ENCODE measurements around a stretch of chr21.

- PRO-cap = no peak
Observed at GRCh38 chr21:44952484-44953106, 12.8 kb downstream of the SLX9 start.

GRCh38 chr21:44954439-44954799, 14.6 kb downstream of the SLX9 start:
- PRO-cap = no peak

DNA sequence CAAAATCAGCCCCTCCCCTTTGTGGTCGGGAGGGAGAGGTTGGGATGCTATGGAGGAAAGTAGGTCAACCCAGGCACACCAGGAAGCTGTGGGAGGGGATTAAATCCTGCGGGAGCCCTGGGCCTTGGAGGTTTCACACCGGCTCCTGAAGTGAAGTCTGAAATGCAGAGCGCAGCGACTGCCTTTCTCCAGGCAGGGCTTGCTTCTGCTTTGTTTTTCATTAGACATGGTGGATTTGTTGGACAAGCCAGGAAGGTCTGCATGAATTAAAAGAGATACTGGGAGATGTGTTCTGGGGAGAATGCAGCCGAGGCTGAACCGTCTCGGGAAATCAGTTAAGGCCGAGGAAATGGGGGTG, 19.1 kb downstream of the SLX9 start:
- PRO-cap = no peak

- PRO-cap = no peak
Observed at GRCh38 chr21:44969761-44970525, 30.1 kb downstream of the SLX9 start.

GRCh38 chr21:44982473-44983320, 42.9 kb downstream of the SLX9 start:
- PRO-cap = no peak

- PRO-cap = no peak
Observed at GRCh38 chr21:45029576-45030252, 44.7 kb upstream of the ADARB1 start.

DNA sequence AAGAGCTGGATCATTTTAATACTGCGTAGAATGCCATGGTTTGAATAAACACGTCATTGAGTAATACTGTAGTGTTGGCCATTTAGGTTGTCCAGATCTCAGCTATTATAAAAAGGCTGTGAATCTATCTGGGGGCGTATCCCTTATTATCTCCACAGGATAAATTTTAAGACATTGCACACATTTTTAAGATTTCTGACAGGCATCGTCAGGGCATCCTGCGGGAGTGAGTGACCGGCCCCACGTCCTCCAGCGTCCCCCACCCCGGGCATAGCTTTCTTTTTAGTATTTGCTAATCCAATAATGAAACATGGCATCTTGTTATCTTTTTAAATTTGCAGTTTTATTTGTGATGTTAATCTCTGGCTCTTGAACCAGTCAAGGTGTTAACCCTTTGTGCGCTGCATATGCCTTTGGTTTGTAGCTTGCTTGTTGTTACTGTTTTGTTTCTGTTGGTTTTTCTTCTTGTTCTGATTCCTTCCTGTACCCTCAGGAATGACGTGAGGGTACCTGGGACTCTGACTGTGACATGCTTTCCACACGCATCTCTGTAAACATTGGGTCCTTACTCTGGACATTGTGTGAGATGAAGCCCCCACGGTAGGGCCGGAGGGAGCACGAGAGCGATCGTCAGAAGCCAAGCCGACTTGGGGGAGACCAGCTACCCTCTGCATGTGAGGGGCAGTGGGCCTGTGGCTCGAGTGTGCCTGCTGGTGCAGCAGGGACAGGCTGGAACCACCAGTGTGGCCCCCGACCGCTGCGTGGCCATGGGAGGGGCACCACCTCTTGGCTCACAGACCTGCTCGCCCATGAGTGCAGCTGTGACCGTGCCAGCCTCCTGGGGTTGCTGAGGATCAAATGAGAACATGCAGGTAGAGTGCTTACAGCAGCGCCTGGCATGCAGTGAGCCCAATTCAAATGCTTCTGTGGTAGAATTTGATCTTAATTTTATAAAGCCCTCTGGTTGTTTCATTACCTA, 23.1 kb upstream of the ADARB1 start:
- PRO-cap = no peak

DNA sequence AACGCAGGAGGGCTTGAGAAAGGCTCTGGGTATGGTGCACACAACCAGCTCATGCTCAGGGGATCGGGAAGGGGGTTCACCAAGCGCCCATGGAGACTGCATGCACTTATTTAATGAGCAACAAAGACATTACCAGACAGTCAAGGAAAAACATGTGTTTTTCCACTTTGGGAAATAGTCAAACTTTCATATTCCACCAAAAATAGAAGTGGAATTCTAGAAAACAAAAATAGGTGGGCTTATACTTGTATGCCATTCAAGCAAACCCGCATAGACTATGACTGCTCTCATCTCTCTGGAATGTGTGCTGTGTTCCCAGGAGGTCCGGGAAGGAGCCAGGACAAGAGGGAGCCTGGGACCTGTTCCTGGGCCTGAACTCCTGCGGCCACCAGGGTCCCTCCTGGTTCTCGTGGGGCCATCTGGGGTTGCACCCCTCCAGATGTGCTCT, 9.9 kb upstream of the ADARB1 start:
- PRO-cap = no peak

DNA sequence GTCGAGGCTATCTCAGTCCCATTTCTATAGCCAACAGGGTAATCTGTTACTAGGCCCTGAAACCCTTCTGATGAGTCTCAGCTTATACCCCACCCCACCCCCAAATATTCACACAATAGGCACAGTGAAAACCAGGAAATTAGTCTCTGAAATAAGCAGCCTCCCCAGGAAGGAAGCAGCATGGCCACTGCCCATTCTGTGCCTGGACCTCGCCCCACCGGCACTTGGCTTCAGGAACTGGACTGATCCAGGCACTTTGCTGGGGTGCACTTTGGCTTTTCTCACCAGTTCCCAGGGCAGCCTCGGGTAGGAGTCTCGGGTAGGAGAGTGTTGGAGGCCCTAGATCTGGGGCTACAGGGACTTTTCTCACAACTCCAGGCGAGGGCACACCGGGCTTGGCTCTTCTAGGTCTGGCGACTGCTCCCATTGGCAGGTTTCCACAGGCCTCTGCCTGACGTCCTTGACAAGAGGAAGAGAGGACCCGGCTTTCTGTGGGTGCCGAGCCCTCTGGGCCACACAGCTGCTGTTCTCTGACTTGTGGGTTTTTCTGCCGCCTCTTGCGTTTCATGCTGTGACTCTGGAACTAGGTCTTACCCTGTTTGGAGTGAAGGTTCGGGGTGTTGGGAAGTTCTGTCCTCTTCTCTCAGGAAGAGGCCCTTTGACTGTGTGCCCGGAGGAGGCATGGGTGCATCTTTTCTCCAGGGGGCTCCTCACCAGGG, 18.7 kb downstream of the ADARB1 start:
- PRO-cap = no peak

DNA sequence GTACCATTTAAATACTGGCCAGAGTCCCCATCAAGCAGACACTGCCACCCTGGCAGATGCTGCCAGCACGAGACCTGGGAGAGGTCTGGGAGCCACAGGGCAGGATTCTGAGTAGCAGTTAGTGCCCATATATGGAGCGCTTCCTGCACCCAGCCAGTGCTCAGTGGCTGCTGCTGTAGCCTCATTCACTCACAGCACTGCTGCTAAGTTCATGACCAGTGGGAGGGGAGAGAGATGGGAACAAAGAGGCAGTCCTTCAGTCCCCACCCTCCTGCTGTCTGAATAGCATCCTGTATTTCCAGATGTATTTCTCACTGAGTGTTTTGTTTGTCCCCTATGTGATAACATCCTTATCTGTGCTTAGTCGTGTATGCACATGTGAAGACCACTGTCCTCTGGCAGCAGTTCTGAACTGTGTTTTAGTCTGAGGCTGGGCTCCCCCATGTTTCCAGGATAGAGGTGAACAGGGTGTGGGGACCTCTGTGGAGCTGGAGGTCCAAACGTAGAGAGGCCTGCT, 80.4 kb downstream of the ADARB1 start:
- PRO-cap = no peak

DNA sequence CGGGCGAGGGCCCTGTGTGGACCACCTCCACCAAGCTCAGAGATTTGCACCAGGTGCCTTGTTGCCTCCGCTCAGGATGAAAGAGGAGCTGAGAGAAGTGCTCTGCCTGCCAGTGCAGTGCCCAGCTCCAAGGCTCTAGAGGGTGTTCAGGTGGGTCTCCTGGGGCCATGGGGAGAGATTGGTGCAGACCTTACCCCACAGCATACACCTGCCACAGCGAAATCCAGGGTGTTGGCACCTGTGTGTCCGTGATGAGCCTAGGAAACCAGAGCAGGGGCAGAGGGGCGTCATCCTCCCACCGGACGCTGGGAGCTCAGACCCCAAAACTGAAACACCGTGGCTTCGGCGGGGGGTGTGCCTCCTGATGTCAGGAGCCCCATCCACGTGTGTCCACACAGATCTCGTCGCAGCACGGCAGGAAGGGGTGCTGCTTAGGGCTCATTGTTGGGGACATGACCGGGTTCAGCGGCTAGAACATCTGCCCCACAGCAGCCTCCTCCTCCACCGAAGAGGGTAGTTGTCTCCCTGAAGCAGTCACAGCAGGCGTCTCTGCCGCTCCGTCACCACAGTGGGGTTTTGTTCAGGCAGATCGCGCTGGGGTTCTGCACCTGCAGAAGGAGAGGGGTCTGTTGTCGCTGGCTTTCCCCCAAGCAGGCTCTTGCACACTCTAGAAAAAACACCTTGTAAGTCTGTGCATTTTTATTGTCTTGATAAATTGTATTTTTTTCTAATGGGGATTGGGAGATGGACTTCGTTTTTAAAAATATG, 64.1 kb downstream of the POFUT2 start:
- PRO-cap = no peak

DNA sequence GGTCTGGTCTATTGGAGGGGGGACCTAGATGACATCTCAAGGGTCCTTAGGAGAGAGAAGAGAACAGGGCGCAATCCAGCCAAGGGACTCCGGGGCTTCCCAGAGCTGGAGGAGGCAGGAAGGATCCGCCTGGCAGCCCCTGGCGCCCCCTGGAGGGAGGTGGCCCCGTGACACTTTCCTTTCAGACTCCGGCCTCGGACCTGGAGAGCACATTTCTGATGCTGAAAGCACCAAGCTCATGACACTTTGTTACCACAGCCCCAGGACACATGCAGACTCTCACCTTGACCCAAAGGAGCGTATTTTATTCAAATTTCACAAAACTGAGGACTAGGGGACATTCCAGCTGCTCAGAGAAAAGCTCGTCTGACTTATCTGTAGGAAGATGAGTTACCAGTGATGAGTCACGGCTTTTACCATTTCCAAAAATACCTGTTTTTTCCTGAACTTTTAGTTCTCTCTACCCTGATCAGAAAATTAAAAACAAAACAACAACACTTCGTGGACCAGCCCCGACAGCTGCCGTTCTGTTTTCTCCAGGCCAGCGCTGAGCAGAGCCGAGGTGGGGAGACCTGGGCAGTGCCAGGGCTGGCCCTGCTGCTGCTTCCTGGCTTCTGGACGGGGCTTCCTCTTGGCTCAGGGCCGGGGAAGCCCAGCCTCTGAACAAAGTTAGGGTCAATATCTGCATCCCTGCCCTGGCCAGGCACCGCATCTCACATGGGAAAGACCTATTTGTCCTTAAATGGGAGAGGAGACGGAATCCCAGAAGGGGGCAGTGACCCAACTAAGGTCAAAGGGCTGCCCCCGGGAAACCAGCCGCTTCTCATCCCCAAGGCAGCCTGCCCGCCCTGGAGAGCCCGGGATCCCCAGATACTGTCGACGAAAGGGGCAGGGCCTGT, 21.6 kb upstream of the POFUT2 start:
- PRO-cap = no peak

DNA sequence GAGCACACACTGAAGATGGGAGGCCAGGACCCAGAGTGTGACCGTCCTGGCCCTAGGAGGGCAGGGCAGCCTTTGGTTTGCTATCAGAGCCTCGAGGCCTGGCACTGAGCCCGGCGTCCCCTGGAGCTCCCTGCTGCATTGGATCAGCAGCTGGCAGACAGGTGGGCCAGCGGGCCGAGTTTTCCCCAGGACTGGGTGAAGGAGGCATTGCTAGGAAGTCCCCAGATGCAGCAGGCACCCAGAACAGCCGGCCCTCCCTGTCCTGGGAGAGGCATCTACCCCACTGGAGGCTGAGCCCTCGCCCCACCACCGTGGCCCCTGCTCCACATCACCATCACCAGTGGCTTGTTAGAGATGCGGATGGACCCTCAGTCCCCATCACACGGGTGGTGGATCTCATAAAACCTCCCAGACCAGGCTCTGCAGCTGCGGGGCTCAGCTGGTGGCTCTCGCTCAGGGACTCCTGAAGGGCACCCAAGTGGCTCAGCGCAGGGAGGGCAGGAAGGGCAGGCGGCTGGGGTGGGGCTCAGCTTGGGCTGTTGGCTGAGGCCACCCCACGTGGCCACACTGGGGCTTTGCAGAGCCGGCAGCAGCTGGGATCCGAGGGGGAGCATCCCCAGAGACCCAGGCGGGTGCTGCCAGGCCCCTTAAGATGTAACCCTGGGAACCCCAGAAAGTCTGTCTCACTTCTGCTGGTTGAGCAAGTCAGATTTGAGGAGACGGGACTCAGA, 32.8 kb upstream of the POFUT2 start:
- PRO-cap = no peak

GRCh38 chr21:45323478-45324188, 35.9 kb upstream of the POFUT2 start:
- PRO-cap = no peak

DNA sequence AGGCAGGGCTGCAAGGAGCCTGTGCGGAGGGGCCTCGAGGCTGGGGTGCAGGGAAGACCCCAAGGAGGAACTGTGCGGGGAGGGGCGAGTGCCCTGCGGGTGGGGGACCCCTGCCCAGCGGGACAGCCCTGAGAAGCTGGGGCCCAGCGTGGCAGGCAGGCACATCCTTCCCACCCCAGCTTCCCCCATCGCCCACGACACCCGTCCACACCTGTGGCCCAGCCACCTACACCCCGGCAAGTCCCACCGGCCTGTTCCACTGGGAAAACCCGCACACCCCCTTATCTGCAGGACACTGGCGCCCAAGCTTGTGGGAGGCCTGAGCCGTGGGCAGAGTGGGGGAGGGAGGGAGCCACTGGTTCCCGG, 37.5 kb upstream of the POFUT2 start:
- PRO-cap = no peak

- PRO-cap = no peak
Observed at GRCh38 chr21:45365772-45366199, 39.2 kb upstream of the COL18A1 start.

DNA sequence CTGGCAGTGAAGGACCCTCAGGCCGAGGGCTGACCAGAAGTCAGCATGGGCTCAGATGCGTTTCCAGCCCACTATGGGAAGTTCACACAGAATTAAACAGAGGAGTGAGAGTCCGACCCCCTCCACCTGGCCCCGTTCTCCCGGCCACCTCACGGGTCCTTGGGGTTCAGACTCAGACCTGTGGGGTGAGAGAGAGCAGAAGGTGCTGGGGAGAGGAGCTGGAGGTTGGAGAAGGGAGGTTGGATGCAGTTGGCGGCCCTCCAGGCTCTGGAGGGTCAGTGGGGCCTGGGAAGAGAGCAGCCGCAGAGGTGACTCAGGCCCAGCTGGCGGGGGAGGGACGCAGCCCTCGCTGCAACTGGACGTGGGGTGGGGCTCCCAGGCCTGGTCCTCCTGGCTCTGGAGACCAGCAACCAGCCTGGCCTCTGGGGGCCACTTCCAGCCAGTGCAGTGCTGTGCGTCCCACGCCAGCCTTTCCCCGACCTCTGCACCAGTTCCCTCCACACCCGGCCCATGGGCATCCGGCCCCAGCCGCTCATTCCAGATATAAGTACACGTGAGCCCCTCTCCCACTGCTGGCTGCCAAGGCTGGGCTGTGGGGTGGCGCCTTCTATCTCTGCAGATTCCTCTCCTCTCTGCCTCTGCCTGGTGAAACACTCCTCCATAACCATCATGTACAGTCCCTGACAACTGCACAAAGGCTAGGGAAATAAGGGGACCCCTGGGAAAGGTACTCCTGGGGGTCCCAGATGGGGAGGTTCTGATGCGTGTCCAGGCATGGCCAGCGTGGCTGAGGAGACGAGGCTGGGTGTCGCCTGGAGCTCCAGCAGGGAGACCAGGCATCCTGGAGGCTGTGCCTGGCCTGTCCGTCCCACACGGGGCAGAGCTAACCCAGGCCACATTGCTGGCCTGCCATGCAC, 38.0 kb upstream of the COL18A1 start:
- PRO-cap = no peak

- PRO-cap = no peak
Observed at GRCh38 chr21:45388011-45388448, 16.9 kb upstream of the COL18A1 start.

DNA sequence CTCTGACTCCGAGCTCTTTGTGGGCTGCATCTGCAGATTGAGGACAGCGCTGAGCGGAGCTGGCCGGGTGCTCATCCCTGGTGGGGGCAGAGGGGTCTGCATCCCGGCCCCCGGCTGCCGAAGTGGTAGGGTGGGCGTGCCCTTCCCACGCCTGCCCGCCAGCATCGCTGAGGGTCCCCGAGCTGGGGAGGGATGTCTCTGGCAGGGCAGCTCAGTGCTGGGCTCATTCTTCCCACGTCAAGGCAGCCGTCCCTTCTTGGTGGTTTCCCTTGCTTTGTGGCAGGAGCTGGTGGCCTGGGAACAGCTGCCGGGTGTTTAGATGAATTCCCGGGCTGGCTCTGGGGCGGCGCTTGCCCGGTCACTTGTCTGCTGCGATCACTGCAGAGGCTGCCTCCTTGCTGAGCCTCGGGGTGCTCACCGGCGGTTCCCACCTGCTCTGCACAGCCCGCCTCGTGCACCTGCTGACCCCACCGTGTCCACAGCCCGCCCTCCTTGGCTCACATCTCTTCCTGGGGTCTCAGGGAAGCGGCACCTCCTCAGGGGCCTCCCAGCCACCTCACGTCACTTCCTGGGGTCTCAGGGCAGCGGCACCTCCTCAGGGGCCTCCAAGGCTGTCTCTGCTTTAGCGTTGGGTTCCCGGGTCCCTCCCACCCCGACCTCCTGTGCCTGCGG, 13.3 kb downstream of the COL18A1 start:
- PRO-cap = no peak

DNA sequence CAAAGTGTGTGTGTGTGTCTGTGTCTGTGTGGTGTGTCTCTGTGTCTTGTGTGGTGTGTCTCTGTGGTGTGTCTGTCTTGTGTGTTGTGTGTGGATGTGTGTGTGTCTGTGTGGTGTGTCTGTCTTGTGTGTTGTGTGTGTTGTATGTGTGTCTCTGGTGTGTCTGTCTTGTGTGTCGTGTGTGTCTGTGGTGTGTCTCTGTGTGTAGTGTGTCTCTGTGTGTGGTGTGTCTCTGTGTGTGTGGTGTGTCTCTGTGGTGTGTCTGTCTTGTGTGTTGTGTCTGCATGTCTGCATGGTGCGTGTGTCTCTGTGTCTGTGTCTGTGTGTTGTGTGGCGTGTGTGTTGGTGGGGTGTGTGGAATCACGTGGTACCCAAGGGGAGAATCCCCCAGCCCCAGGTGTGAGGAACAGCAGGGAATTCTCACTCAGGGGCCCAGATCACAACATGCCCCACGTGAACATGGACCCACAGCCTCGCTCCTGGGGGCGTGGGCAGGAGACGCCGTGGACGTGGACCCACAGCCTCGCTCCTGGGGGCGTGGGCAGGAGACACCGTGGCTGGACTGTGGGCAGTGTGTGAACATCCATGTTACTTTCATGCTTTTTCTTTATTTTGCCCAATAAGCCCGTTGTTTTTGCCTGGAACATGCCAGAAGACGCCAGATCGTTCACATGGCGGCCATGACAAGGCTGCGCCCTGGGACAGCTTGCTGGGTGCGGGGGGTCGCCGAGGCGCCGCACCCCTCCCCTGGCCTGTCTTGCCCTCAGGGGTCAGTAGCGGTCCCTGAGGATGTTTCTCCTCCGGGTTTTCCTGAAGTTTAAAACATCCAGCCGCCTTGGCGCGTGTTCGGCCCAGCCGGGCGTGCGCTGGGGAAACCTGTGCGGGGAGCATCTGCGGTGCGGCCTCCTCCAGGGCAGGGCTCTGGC, 67.7 kb downstream of the SLC19A1 start:
- PRO-cap = no peak